NB4 (cell line): ENCODE data around the gene CDH13.

DNA sequence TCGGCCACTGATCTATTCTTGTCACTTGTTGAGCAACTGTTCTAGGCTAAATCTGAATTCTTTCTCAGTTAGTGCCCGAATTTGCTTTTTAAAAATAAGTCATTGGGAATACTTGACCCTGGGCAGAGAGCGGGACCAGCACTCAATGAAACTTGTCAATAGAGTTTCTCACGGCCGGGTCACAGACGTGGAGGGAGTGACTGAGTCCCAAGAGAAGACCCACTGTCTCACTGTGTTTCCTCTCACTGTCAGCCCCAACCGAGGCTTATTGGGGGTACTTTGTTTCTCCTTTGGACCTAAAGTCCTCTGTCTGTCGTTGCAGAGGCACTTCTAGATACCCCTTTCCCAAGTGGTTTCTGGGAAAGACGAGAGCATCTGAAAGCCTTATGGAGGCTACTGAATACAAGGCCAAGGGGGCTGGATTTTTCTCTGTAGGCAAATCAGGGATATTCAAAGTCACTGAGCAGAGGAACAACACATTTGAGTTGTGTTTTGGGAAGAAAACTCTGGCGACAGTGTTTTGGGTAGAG, 138.8 kb downstream of the CMIP start:
- RRBS: no CpG with 5 or more reads among the region's 10 CpGs

DNA sequence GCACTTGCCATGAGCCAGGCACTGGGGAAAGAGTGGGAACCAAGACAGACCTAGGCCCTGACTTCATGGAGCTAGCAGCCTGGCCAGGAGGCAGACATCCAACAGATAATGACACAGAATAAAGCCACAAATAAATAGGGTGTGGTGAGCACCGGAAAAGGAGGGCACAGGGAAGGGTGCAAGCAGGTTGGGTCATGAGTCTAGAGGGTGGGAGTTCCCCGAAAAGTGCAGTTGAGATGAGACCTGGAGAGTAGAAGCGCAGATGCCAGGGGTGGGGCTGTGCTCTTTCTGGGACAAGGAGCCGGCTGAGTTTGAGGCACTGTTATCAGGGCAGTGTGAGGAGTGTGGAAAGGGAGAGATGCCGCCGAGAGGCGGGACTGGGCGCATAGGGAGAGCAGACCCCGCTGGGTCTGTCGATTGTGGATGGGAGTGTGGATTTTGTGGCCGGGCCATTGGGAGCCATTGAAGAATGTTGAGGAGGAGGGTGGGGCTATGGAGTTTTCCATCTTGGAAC, 162.1 kb downstream of the CMIP start:
- RRBS: no CpG with 5 or more reads among the region's 11 CpGs

GRCh38 chr16:81663994-81664619, 115.0 kb upstream of the PLCG2 start:
- RRBS: no CpG with 5 or more reads among the region's 21 CpGs

- RRBS: 24% methylated on average over 4 of the region's 16 CpGs
Observed at GRCh38 chr16:81711612-81712116, 67.4 kb upstream of the PLCG2 start.

GRCh38 chr16:81774260-81774697, 4.8 kb upstream of the PLCG2 start:
- RRBS: no CpG with 5 or more reads among the region's 7 CpGs

DNA sequence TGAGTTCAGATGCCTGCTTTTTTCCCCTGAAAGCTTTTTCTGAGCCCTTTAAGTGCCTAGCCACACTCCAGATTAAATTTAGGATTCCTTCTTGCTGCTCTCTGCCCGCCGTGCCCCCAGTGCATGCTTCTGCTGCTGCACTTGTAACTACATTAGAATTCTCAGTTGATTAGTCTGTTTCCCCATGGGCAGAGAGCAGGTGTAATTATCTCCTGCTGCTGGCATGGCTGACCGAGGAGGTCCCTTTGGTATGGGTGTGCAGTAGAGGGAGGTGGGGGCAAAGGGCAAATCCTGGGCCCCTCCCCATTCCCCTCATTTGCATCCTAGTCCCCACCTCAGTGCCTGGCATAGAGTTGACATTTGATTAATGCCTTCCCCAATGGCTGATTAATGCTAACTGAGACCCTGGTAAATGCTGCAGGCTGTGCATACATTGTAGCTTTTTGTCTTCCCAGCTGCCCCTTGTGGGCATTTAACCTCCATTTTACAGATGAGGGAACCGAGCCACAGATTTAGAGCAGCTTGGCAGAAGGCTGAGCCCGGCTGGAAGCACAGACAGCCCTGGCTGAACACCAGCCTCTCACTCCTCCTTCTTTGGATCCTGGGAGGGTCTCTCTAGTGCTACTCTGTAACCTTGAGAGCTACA, 5.0 kb downstream of the PLCG2 start:
- RRBS: no CpG with 5 or more reads among the region's 5 CpGs

DNA sequence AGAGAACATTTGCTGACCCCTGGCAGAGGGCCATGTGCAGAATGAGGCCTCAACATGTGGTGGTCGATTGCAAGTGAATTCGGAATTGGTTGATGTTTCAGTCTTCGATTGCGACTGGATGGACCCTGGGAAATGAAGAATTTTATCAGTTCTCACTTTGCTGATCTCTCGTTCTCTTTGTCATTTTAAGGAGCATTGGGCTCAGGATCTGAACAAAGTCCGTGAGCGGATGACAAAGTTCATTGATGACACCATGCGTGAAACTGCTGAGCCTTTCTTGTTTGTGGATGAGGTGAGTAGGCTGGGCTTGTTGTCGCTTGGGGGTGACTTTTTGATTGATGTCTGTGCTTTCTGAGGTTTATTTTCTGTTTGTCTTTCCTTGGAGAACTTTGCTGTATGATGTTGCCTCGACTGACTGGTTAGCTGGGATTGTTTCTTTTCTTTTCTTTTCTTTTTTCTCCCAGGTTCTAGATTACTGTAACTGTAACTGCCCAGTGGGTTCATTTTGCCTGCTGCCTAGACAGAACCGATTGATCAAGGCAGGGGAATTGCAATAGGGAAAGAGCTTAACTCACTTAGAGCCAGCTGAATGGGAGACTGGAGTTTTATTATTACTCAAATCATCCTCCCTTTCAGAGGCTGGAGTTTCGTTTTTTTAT, 110.0 kb downstream of the PLCG2 start:
- RRBS: no CpG with 5 or more reads among the region's 12 CpGs

- RRBS: no CpG with 5 or more reads among the region's 7 CpGs
Observed at GRCh38 chr16:81946009-81946594, 65.2 kb downstream of the SDR42E1 start.

DNA sequence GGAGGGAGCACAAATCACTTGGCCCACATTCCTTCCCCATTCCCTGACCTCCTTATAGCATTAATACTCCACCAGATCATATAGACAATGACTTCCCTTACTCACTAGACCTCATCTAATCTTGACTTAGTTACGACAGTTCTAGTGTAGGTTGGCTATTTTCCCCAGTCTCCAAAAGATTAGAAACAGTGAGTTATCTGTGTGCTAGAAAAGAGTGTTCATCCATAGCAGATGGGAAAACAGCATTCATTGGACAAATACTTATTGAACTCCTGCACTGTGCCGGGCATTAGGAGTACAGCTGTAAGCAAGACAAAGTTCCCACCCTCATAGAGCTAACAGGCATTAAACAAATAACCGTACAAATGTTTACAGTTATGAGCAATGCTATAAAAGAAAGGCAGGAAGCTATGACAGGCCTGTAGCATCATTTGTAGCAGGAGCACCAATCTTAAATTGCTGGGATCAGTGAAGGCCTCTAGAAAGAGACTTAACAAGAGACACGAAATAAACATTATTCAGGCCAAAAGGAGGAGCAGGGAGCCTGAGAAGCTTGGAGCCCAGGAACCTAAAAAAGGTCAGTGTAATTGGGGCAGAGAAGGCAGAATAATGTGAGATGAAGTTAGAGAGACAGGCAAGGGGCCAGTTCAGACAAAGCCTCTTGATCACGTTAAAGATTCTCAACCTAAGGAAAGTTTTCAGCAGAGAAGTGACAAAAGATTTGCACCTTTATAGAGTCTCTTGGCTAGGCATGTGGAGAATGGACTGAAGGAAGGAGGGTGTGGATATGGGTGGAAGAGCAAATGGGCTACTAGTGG, 15.6 kb downstream of the SDR42E1 start:
- RRBS: no CpG with 5 or more reads among the region's 5 CpGs

GRCh38 chr16:82138699-82139083, 31.3 kb downstream of the MPHOSPH6 start:
- RRBS: no CpG with 5 or more reads among the region's 7 CpGs

DNA sequence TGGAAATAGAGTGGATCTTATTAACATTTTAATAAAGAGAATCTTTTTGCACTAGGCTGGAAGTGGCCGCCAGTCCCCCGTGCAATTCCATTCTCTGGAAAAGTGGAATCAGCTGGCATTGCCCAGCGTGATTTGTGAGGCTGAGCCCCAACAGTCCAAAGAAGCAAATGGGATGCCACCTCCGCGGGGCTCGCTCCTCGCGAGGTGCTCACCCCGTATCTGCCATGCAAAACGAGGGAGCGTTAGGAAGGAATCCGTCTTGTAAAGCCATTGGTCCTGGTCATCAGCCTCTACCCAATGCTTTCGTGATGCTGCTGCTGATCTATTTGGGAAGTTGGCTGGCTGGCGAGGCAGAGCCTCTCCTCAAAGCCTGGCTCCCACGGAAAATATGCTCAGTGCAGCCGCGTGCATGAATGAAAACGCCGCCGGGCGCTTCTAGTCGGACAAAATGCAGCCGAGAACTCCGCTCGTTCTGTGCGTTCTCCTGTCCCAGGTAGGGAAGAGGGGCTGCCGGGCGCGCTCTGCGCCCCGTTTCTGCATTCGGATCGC, at the start of gene CDH13:
Gene CDH13, plus strand, starts transcription at position 325 of the 549 bp plus-strand sequence.
- RRBS: 84% methylated on average over 6 of the region's 33 CpGs

GRCh38 chr16:82629420-82630282, 2.9 kb downstream of the CDH13 start:
- RRBS: no CpG with 5 or more reads among the region's 9 CpGs

DNA sequence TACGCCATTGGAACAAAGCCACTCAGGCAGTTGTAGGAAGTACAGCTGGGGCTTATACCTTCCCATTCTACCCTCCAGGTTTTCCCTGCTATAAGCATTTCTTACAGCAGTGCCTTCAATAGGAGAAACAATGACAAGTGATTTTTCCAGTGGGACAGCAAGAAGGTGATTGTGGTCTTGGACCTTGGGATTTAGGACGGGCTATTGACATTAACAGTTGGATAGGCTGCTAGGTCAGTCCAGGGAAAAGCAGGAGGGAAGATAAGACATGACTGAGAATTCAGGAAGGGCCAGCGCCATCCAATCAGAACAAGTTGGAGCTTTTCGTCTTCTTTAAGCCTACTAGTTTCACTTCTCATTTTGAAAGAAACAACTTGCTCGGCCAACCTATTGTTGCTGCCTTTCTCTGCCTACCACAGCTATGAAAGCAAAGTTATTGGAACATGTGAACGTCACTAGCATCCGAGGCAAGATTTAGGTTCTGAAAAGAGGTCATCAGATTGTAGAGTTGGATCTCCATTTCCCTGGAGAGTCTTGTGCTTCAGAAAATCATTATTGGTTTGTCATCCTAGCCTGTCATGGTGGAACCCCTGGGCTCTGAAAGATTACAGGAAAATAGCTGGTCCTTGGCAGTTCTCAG, 25.0 kb downstream of the CDH13 start:
- RRBS: no CpG with 5 or more reads among the region's 7 CpGs

DNA sequence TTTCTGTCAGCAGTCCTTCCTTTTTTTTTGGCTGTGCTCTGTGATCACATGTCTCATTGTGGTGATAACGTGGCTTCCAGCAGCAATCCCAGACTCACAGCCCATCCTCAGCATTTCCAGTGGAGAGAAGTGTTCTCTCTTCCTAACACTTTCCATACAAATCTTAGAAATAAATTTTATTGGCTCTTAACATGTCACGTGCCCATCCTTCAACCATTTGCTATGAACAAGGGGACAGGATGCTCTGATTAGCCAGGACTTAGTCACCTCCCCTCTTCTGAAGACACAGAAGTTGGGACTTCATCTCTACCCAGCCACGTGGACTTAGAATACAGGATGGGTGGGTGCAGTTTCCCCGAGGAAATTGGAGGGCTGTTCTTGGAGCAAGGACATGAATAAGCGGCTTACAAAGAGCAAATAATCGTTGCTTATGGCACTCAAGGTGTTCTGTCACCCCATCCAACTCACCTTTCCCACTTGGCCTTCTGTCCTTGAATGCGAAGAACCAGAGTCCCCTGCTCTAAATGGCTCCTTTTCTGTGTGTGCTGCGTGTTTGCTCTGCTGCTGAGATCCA, 74.9 kb downstream of the CDH13 start:
- RRBS: no CpG with 5 or more reads among the region's 8 CpGs

- RRBS: no CpG with 5 or more reads among the region's 12 CpGs
Observed at GRCh38 chr16:82782634-82783375, 156.0 kb downstream of the CDH13 start.

GRCh38 chr16:83343940-83344304, 463.9 kb upstream of the HSBP1 start:
- RRBS: no CpG with 5 or more reads among the region's 6 CpGs

GRCh38 chr16:83903597-83904184, 4.8 kb downstream of the MLYCD start:
- RRBS: 96% methylated on average over 1 of the region's 14 CpGs

DNA sequence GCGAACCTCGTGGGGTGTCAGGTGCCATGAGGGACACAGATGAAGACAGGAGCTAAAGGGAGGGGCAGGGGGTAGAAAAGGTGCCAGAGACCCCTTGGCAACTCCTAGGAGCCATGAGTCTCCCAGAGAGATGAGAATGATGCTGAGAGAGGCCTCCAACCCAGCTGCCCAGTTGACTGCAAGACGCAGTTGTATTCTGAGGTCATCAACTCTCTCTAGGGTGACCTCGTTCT, 13.4 kb downstream of the MLYCD start:
- RRBS: no CpG with 5 or more reads among the region's 4 CpGs

- RRBS: no CpG with 5 or more reads among the region's 15 CpGs
Observed at GRCh38 chr16:83947688-83948334, 5.2 kb upstream of the OSGIN1 start.

- RRBS: no CpG with 5 or more reads among the region's 11 CpGs
Observed at GRCh38 chr16:84095625-84095940, 21.2 kb downstream of the MBTPS1 start.